Ishikawa (cell line): ENCODE data around the gene DNAJB8.

GRCh38 chr3:127035139-127036232, 52.6 kb downstream of the PLXNA1 start:
- RRBS = no CpG with 5 or more reads among the region's 24 CpGs

GRCh38 chr3:127525390-127525595, 65.2 kb downstream of the TPRA1 start:
- RRBS = no CpG with 5 or more reads among the region's 5 CpGs

GRCh38 chr3:127546888-127547257, 43.7 kb downstream of the TPRA1 start:
- RRBS = no CpG with 5 or more reads among the region's 8 CpGs

DNA sequence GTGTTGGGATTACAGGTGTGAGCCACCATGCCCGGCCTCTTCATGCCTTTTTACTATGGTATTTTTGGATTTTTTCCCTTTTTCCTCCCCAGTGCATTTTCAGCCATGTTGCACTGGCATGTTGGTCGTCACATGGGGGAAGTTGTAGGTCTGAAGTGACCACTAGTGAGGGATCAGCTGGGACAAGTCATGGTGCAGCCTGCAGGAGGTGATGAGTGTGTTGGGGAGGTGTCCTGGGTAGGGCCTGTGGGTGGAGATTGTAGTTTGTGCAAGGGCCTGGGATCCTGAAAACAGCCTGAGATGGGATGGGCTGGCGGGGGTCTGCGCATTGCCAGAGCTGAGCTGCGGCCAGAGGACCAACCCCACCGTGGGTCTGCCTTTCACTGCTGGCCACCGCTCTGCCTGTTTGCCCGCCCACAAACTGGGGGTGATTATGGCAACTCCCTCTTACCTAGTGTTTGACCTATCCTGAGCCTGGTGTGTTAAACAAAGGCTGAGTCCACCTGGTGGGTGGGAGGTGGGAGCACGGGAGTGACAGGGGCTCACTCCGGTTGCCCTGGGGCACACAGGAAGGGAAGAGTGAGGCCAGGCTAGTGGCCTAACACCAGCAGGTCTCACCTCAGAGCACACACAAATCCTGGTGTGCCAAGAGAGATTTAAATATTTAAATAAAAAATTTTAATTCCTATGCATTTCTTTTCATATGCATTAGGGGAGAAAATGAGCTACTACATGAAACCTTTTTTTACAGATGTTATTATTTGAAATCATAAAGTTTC, 9.8 kb downstream of the ABTB1 start:
- RRBS = no CpG with 5 or more reads among the region's 10 CpGs

- RRBS = no CpG with 5 or more reads among the region's 17 CpGs
These were observed 74.4 kb downstream of the MGLL start for GRCh38 chr3:127747689-127748513.

- RRBS = no CpG with 5 or more reads among the region's 7 CpGs
These were observed 30.8 kb downstream of the MGLL start for GRCh38 chr3:127791519-127791926.

DNA sequence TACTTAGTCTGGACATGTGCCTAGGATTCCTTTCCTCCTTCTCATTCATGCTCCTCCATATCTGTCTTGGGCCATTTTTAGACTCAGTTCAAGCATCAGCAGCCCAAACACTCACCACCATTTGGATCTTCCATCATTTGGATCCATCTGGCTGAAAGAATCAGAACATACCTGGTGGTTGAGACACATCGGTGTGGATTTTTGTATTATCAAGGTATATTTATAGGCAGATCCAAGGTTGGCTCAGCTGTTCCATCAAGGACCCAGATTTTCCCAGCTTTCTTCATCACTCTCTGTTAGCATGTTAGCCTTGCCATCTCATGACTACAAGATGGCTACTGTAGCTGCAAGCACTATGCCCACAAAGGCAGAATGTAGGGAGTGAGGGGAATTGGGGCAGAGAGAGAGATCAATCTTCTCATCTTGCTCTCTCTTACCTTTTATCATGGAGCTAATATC, 13.5 kb downstream of the MGLL start:
- RRBS = no CpG with 5 or more reads among the region's 1 CpG

GRCh38 chr3:127916106-127916572, 1.1 kb downstream of the KBTBD12 start:
- RRBS = no CpG with 5 or more reads among the region's 7 CpGs

DNA sequence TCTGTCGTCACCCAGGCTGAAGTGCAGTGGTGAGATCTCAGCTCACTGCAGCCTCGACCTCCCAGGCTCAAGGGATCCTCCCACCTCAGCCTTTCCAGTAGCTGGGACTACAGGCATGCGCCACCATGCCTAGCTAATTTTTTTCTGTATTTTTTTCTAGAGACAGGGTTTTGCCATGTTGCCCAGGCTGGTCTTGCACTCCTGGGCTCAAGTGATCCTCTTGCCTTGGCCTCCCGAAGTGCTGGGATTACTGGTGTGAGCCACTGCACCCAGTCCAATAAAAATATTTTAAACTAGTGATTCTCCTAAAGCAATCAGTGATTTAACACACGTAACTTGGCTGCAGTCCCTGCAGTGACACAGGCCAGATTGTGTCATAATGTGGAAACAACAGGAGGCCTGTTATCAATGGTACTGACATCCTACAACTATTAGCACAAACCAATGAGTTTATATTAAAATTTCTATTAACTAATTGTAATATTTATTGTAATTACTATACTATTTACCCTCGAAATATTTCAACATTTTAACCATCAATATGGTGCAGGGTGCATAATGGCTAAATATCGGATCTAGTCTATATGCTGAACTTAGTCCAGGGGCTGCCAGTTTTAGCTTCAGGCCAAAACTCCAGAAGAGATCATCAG, 1.7 kb upstream of the SEC61A1 start:
- RRBS = no CpG with 5 or more reads among the region's 7 CpGs

GRCh38 chr3:128054385-128054916, 2.2 kb downstream of the SEC61A1 start:
- RRBS = no CpG with 5 or more reads among the region's 2 CpGs

GRCh38 chr3:128070665-128071315, 18.6 kb downstream of the SEC61A1 start:
- RRBS = no CpG with 5 or more reads among the region's 10 CpGs

DNA sequence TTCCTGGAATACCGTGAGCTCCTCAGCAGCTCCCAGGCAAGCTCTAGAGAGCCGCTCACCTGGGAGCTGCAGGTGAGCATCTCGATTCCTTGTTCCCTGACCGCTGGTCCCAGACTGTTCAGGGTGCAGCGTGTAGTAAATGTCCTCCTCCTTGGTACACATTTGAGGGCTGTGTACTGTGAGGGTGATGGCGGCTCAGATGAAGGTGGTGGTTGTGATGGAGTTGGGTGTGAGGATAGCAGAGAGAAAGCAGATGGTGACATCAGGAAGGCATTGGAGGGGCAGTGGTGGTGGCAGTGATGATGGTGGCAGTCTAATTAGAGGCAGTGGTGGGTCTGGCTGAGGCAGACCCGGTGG, at the start of gene DNAJB8:
Gene DNAJB8 (minus strand): TSS at position 56 of the 357 bp plus-strand sequence.
- RRBS = no CpG with 5 or more reads among the region's 7 CpGs

GRCh38 chr3:128483640-128484775, 9.0 kb downstream of the GATA2 start:
- RRBS = 92% methylated on average over 10 of the region's 33 CpGs

DNA sequence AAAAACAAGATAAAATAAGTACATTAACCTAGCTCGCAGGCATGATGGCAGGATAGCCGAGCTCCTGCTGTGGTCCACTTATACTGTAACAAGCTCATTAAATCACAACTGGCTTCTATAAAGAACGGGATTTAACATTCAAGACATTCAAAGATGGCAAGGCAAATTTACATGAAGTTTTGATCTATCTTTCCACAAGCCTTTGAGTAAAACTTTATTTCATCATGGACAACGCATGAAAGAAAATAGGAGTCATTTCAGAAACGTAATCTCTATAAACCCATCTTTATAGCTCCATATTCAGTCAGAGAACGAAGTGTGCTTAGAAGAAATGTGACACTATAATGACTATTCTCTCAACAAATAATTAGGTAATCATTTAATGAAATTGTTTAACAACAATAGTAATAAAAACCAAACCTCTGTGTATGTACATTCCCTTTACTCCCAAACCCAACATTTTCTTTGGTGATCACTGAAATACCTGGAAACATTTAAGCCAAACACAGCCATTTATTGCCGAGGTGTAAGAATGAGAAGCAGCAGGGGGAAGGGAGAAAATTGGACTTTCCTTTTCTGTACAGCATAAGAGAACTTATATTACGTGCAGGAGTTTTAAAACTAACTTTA, 1.3 kb downstream of the RPN1 start:
- RRBS = no CpG with 5 or more reads among the region's 8 CpGs

DNA sequence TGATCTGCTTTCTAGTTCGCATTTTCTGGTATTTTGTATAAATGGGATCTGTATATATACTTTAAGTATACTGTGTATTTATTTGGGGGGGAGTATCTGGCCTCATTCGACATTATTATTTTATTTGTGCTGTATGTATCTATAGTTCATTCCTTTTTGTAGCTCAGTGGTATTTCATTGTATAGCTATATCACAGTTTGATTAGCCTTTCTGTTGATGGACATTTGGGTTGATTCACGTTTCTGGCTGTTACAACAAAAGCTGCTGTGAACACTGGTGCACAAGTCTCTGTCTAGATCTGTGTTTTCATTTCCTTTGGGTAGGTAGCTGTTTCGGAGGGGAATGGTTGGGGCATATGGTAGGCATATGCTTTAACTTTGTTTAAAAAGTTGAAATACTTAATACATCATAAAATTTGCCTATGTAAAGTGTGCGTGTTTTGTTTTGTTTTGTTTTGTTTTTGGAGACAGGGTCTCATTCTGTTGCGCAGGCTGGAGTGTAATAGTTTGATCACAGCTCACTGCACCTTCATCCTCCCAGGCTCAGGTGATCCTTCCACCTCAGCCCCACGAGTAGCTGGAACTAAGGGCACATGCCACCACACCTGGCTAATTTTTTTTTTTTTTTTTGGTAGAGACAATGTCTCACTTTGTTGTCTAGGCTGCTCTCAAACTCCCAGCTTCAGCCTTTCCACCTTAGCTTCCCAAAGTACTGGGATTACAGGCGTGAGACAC, 42.3 kb downstream of the RAB7A start:
- RRBS = no CpG with 5 or more reads among the region's 8 CpGs

DNA sequence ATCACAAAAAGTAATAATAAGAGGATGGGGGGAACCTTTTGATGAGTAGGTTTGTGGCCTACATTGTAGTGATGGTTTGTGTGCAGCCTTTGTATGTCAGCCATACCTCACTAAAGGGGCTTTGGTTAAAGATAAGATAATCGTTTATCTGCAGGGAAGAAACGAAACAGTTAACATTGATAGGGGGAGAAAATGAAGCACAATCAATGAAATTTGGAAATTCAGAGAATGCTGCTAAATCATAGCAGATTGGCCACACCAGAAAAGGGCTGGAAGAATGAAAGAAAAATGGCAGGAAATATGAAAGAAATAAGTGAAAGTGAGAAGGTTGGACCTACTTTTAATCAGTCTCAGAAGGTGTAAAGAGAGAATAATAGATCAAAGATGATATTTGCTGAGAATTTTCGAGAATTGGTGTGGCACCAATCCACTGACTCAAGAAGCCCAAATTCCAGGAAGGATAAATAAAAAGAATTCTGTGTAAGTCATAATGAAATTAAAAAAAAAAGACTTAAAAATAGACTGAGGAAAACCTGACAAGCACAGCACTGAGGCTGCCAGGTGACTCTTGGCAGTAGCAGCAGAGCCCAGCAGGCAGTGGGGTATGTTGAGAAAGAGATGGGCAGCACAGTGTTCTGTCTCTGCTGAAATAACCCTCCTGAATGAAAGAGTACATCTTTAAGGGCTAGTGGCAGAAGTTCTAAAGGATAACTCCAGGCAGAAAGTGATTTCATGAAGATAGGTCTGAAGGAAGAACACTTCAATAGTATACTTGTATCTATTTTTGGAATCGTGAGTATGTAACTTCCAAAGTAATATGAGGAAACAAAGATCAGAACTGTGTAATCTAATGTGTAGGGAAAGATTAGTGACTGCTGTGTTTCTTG, 75.6 kb downstream of the RAB7A start:
- RRBS = no CpG with 5 or more reads among the region's 4 CpGs

DNA sequence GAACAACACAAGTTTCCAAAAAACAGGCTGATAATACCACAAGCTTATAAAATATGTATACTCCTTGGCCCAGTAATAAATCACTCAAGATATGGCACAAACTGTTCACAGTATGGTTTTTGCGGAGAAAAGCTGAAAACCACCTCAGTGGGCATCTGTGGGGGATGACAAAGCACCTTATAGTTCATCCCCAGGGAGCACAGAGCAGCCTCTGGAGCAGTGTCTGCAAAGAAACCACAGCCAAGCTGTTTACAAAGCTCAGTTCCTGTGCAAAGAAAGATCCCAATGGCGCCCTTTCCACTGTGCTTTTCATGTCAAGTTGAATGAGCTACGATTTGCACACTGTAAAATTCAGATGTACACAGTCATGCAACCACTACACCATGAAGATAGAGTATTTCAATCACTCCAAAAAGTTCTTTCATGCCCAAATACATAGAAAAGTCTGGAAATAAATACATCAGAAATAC, 2.6 kb upstream of the EFCC1 start:
- RRBS = no CpG with 5 or more reads among the region's 3 CpGs

DNA sequence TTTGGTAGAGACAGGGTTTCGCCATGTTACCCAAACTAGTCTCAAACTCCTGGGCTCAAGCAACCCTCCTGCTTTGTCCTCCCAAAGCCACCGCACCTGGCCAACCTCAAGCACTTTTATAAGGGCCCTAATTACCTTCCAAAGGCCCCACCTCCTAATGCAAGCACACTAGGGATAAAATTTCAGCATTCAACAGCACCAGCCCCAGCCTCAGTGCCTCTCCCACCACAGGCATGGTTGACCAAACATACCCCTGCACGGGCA, 4.1 kb downstream of the GP9 start:
- RRBS = no CpG with 5 or more reads among the region's 3 CpGs

DNA sequence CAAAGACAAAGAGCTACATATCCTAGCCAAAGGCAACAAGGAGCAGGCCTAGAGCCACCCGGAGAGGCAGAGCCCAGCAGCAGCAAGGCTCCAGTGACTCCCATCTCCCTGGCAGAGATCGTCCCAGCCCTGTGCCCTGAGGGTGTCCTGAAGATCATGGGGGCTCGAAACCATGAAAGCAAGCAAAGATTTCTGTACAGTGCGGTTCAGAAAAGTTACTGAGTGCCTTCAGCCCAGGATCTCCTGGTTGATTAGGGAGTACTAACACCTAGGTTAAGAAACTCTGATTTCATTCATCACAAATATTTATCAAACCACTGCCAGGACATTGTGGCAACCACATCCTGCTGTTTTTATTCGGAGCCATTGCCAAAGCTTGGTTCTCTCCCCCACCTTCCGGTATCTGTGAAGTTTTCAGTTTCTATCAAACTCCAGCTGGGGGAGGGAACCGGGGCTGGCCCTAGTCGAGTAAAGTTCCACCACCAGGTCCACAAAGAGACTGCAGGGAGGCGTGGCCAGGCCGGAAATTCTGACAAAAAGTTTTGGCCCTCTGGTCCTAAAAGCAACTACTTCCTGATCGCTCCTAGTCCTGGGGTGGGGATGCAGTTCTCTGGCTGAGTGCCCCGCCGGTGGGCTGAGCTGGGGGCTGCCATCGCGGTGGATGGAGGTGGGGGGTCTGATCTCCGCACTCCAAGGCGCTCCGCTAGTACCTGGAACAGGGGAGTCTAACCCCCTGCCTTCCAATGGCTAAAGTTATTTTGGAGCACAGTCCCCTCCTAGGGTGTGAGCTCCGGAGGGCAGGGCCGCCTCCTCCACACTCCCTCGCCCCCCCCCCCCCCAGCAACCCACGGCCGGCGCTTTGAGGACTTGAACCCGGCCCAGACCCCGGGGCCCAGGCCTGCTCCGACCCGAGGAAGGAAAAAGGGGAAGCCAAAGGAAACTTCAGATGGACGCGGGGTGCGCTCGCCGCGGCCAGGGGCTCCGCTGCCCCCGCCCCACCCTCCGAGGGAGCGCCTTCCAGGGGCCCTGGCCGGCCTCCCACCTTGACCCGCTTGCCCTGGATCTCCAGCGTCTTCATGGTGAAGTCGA, 1.0 kb downstream of the RAB43 start:
- RRBS = 2% methylated on average over 12 of the region's 42 CpGs